ENCODE results near the gene CT45A6.

- RAMPAGE, long total RNA, result no peak
These were observed 148.4 kb downstream of the RBMX2 start for GRCh38 chrX:130550168-130550583.

DNA sequence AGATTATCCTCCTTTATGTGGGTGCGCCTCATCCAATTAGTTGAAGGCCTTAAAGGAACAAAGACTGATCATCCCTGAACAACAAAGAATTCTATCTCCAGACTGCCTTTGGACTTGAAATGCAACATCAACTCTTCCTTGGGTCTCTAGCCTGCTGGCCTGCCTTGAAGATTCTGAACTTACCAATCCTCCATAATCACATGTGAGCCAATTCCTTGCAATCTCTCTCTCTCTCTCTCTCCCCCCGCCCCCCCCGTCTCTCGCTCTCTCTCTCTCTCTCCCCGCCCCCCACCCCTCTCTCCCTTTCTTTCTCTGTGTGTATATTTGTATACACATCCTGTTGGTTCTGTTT, 158.5 kb downstream of the RBMX2 start:
- RAMPAGE, long total RNA, result no peak
- RRBS, result no CpG with 5 or more reads among the region's 5 CpGs

GRCh38 chrX:130669629-130669935, 233.4 kb downstream of the ENOX2 start:
- RAMPAGE, long total RNA, result no peak
- RRBS, result no CpG with 5 or more reads among the region's 2 CpGs

GRCh38 chrX:130842624-130843165, 60.3 kb downstream of the ENOX2 start:
- RAMPAGE, long total RNA, result no peak
- RRBS, result no CpG with 5 or more reads among the region's 4 CpGs

- RAMPAGE, long total RNA, result no peak
These were observed 54.7 kb downstream of the ENOX2 start for GRCh38 chrX:130848405-130848664.

DNA sequence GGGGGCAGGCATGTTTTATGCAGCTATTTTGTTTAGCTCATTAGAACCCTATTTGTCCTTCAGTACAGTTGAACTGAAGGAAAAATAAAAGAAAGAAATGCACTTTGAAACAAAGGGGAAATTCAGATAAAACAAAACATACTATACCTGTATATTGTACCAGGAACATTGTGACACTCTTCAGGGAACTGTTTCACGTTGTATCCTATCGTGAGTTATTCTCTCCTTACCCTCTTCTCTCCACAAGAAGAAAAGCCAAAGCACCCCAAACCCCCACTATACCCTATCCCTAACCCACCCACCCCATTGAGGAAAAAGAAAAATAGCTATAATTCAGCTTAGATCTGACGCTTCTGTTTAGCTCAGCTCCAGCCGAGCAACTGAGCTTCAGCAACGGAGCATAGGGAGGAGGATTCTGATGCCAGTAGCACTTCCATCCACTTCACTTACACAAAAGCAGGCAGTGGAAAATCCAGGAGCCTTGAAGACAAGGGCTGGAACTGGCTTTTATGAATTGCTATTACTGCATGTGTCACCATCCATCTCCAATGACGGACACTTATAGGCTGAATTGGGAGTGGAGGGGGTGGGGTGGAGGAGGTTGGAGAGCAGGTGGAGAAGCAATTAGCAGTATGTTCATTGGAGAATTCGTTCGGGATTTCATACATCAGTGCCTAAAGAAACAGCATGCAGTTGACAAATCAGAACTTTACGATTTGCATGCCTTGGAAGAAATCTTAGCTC, 15.8 kb downstream of the ENOX2 start:
- RAMPAGE, long total RNA, result no peak
- RRBS, result no CpG with 5 or more reads among the region's 9 CpGs

DNA sequence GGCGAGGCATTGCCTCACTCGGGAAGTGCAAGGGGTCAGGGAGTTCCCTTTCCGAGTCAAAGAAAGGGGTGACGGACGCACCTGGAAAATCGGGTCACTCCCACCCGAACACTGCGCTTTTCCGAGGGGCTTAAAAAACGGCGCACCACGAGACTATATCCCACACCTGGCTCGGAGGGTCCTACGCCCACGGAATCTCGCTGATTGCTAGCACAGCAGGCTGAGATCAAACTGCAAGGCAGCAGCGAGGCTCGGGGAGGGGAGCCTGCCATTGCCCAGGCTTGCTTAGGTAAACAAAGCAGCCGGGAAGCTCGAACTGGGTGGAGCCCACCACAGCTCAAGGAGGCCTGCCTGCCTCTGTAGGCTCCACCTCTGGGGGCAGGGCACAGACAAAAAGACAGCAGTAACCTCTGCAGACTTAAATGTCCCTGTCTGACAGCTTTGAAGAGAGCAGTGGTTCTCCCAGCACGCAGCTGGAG, 56.1 kb upstream of the ENOX2 start:
- RAMPAGE, long total RNA, result no peak
- RRBS, result no CpG with 5 or more reads among the region's 21 CpGs

- RAMPAGE, long total RNA, result no peak
- RRBS, result no CpG with 5 or more reads among the region's 5 CpGs
These were observed 95.1 kb upstream of the IGSF1 start for GRCh38 chrX:131384246-131384563.

DNA sequence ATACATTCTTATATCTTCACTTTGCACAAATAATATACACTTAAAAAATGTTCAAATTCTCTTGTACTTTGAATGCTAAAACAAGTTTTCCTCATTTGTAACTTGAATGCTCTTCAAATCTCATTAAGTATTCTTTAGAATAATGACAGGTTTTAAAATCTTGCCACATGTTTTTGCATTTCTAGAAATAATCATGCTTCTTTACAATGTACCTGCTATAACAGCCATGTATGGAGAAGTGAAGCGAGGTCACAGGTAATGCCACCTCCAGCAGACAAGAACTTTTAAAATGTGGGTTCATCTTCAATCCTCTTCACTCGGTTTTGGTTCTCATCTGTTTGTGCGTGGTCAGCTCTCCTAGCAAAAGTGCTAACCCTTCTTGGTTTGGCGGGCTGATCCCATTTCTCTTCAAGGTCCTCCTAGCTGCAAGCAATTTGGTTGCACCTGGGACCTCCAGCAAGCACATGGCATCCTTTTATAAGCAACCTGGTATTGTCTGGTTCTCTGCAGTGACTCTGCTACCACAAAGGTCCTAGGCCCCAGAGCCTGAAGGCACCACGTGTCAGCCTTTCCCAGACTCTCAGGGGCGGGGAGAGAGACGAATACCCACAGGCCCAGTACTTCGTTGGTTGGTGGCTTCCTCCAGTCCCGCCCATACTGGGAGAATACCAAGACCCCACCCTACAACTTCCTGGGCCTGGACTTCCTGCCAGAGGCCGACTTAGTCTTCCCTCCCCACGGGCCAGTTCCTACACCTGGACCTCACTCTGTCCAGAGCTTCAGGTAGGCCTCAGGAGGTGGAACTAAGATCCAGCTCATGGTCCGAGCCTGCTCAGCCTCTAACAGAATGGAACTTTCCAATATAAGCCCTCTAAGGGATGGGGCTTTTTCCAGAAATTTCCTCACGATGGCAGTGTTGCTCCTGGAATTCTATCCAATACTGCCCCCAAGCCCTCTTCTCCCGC, 192.7 kb upstream of the STK26 start:
- RAMPAGE, long total RNA, result no peak
- RRBS, result no CpG with 5 or more reads among the region's 14 CpGs

GRCh38 chrX:133638221-133638635, 222.9 kb upstream of the GPC4 start:
- RAMPAGE, long total RNA, result no peak
- RRBS, result no CpG with 5 or more reads among the region's 6 CpGs

DNA sequence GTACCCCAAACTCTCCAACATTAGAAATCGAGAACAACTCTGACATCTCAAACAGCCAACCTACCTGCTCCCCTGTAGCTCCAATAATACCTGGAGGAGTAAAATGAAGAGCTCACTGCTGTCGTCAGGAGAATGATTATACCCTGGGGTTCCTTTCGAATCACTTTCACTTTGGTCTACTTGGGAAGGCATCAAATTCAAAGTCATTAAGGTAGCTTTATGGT, 261.8 kb upstream of the GPC4 start:
- RAMPAGE, long total RNA, result no peak
- RRBS, result no CpG with 5 or more reads among the region's 3 CpGs

GRCh38 chrX:134172332-134173071, 64.5 kb upstream of the CCDC160 start:
- RAMPAGE, long total RNA, result no peak
- RRBS, result 22% methylated on average over 13 of the region's 57 CpGs

DNA sequence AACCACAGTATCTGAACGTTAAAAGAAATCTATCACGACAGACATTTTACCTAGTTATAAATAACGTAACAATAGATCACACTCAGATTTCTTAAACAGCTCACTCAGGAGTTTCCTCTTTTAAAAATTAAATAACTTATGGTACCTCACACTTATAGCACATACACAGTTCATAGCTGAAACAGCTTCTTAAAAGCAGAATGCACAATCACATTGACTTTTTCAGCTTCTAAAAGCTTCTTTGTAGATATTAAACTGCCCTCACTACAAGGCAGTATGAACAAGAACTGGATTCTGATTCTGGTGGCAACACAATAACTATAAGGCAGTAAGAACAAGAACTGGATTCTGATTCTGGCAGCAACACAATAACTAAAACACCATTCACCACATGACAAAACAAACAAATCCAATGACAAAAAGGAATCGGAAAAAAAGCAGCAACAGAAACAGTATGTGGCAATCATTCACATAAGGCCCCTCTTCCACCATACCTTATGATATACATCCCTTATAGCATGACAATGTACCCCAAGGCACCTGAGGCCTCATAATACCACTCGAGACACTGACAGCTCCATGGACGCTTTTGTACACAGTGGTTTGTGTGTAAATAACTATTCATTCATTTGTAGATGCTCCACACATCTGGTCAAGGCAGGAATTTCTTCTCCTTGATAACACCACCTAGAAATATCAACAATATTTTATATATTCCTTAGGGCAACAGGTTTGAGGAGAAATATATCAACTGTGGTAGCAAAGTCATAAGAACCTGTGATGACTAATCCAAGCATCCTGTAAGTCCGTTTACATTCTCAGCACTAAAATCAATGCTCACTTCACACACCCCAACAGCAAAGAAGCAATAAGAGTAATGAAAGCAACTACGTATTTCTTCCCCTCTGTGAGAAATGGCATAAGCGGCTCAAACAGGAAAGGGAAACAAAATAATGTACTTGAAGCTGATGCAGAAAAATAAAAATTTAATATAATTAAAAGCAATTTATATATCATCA, 26.0 kb downstream of the PABIR2 start:
- RAMPAGE, long total RNA, result no peak
- RRBS, result no CpG with 5 or more reads among the region's 9 CpGs

DNA sequence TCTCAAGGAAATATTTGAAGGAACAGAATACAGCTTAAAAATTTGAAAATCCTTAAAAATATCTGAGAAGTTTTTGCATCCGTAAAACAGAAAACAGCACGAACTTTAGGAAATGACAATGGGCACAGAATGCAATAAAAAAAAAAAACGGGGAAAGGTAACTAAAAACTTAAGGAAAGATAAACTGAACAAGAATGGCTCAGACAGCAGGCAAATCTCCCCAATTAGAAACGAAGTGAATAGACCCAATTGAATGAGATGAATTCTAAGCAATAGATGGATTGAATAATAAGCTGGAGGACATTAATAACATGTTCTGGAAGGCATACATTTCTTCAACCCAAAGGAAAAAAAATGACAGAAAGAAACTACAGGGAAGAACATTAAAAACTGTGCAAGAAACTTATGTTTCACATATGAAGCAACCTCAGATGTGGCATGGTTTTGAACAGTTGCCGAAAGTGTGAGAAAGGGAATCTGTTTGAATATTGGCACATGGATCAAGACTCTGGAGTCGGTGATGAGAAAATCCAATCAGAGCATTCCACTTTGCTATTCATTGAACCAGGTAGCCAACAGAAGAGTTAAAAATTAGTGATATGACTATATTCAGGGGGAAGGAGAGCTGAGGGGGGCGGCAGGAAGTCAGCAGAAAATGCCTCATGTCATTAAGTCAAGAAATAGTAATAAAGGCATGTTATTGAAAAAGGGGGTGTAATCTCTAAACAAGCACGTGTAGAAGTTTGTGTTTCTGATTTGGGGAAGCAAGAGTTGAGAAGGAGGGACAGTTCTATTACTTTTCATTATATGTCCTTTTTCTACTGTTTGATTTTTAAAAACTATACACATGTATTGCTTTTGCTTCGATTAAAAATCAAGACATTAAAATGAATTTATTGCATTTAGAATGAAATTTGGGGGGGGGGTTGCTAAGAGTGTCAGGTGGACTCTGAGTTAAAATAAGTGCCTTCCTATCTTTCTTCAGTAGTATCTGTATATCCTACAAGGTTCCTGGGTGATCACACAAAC, 1.1 kb downstream of the SMIM10 start:
- RAMPAGE, long total RNA, result no peak
- RRBS, result no CpG with 5 or more reads among the region's 9 CpGs

DNA sequence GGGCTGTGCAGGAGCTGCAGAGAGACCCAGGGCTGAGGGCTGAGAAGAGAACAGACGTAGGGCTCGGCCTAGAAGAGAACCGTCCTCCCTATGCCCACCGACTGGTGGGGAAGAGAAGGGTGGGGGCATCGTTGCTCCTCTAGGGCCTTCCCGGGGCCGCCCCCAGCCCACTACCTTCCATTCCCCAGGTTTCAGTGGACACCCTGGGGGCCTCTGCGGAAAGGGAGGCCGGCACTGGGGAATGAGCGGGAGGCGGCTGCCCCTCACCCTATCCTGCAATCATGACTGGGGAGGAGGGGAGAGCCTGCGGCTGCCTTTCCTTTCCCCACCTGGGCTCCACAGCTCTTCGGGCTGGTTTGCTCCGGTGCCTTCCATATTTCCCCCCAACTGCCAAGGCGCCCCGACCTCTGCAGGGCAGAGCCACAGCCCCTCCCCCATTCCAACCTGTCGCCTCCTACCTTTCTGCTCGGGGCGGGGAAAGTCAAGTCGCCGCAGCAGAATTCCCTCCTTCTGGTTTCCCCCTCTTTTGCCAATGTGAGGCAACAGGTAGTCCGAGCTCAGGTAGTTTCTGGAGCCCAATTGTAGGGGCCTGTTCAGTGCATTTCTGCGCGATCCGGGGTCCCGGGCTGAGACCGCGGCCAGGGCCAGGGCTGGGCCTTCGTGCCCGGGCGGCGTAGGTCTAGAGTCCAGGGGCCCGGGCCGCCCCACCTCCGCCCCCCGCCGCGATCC, 773 bp downstream of the SMIM10L2B start:
- RAMPAGE, long total RNA, result no peak
- RRBS, result 23% methylated on average over 13 of the region's 38 CpGs

- RAMPAGE, long total RNA, result no peak
- RRBS, result no CpG with 5 or more reads among the region's 4 CpGs
These were observed 12.0 kb downstream of the ZNF75D start for GRCh38 chrX:135331837-135332286.

DNA sequence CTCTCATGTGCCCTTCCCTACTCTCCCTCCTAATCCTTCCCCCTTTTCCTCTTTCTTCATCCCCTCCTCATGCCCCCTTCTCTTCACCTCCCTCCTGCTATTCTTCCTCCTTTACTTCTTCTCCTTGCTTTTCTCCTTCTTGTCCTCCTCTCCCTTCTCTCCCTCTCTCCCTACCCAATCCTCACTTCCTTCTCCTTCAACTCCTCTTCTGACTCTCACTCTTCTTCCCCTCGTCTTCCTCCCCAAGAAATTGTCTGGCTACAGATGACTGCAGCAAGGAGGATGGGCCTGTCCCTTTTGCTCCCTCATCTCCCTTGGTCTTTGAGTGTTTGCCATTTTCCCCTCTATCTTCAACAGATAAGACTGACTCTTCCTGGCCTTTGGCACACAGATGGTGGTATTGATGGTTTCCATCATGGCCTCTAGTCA, 5.1 kb downstream of the ZNF75D start:
- RAMPAGE, long total RNA, result no peak
- RRBS, result no CpG with 5 or more reads among the region's 1 CpG

GRCh38 chrX:135345308-135345847, 782 bp downstream of the ZNF449 start:
- RAMPAGE, long total RNA, result no peak
- RRBS, result no CpG with 5 or more reads among the region's 11 CpGs

- RAMPAGE, long total RNA, result no peak
- RRBS, result no CpG with 5 or more reads among the region's 11 CpGs
These were observed 15.8 kb downstream of the ZNF449 start for GRCh38 chrX:135360142-135360957.

DNA sequence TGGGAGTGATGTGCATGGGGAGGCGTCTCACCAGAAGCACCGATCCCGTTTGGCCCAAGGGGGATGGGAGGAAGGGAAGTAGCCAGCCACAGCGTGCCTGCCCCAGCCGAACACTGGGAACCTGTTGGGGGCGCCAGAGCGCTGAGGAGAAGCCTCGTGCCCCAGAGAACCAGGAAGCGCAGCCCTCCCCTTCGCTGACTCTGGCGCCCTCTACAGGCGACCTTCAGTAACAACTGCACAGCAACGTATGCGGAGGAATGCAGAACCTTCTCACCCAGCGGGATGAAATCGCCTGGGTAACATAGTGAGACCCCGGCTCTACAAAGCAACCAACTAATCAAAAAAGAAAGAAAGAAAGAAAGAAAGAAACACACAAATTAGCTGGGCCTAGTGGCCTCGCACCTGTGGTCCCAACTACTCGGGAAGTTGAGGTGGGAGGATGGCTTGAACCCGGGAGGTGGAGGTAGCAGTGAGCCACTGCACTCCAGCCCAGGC, at the start of gene CT45A6:
TSS of gene CT45A6 (minus strand) at position 153 of the 495 bp plus-strand sequence.
- RAMPAGE, long total RNA, result no peak
- RRBS, result no CpG with 5 or more reads among the region's 20 CpGs

Measured in epithelial cell of alveolus of lung (primary cell).